Monocyte (primary cell): ENCODE measurements around a stretch of chr2.

GRCh38 chr2:237126465-237127386, 41.0 kb downstream of the COPS8 start:
- PRO-cap, 2 experiments, result no peak in any of the 2 experiments

GRCh38 chr2:237254496-237255021, 159.4 kb downstream of the COL6A3 start:
- PRO-cap, 2 experiments, result no peak in any of the 2 experiments

- PRO-cap, 2 experiments, result no peak in any of the 2 experiments
Observed at GRCh38 chr2:237267851-237268598, 145.9 kb downstream of the COL6A3 start.

- PRO-cap, 2 experiments, result no peak in any of the 2 experiments
Observed at GRCh38 chr2:237280070-237280671, 133.8 kb downstream of the COL6A3 start.

- PRO-cap, 2 experiments, result no peak in any of the 2 experiments
Observed at GRCh38 chr2:237290325-237290838, 123.6 kb downstream of the COL6A3 start.

- PRO-cap, 2 experiments, result no peak in any of the 2 experiments
Observed at GRCh38 chr2:237296350-237296549, 117.7 kb downstream of the COL6A3 start.

- PRO-cap, 2 experiments, result no peak in any of the 2 experiments
Observed at GRCh38 chr2:237297472-237297949, 116.5 kb downstream of the COL6A3 start.

DNA sequence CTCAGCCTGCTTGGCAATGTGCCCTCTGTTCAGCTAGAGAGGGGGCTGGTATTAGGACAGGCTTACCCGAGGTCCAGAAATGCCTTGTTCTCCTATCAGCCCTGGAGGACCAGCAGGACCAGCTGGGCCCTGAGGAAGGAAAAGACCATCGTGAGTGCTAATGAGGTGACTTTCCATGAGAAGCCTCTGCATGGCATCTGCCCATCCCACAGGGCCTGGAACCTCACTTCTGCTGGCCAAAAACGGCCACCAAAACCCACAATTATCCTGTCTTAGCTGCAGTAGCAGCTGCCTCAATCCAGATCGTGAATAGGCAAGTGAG, 61.5 kb downstream of the COL6A3 start:
- PRO-cap, 2 experiments, result no peak in any of the 2 experiments

DNA sequence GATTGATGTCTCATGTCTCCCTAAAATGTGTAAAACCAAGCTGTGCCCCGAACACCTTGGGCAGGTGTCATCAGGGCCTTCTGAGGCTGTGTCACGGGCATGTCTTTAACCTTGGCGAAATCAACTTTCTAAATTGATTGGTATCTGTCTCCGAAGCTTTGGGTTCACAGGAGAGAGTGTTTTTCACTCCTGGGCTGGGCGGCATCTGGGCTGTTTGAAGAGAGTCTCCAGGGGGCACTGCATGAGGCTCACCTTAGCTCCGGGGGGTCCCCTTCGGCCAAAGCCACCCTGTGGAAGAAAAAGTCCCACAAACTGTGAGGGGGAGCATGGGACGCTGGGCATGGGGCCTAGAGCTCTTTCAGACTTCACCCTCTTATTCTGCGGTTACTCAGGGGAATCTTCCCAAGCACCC, 59.3 kb downstream of the COL6A3 start:
- PRO-cap, 2 experiments, result no peak in any of the 2 experiments

GRCh38 chr2:237434722-237435408, 20.9 kb upstream of the COL6A3 start:
- PRO-cap, 2 experiments, result no peak in any of the 2 experiments

DNA sequence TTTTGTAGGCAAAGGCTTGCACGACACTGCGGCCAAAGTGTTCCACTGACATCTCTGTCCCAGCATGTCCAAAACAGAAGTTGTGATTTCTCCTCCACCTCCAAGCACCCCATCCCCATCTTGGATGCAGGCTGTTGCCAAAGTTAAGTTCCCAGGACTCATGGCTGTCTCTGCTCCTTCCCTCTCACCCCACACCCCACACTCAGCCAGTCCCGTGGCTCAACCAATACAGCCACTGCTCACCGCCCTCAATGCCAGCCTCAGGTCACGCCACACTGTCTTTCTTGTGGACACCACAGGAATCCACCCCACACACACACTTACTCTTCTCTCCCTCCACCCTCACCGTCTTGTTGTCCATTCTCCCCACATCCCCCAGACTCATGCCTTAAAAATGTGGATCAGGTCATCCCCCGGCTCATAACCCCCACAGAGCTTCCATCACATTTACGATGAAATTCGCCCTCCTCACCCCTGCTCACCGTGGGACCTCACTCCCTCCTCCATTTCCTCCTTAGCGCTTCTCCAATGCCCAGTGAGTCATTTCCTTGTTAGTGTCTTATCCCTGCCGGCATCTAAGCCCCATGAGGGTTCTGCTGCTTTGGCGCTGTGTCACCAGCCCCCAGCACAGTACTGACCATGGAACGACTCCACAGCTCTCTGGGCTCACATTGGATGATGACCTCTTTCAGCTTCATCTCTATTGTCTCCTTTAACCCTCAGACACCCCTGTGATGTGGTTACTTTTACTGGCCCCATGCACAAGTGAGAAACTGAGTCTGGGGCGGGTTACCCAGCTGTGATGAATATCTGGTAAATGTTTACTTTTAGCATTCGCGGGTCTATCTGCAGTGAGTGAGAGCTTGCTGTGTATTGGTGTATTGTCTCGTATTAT, 13.8 kb downstream of the MLPH start:
- PRO-cap, 2 experiments, result no peak in any of the 2 experiments

DNA sequence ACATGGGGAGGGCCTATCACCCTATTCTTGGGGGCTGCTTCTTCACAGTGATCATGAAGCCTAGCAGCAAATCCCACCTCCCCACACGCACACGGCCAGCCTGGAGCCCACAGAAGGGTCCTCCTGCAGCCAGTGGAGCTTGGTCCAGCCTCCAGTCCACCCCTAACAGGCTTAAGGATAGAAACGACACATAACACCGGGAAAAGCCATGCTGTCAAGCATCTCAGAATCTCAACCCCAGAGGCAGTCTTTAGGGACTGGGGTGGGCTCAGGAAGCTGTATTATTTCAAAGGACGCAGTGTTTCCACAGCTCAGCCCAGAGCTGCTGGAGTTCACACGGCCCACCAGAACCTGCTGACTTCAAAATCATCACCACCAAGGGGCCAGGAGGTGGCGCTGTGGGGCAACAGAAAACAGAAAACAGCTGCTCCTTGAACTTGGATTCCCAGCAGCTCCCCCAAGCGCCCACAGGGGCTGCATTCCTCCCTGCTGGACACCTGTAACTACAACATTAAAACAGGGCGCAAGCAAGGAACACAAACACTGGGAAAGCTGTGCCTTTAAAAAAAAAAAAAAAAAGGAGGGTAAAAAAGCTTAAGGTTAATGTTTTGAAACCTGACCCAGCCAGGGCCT, 25.6 kb downstream of the MLPH start:
- PRO-cap, 2 experiments, result no peak in any of the 2 experiments

DNA sequence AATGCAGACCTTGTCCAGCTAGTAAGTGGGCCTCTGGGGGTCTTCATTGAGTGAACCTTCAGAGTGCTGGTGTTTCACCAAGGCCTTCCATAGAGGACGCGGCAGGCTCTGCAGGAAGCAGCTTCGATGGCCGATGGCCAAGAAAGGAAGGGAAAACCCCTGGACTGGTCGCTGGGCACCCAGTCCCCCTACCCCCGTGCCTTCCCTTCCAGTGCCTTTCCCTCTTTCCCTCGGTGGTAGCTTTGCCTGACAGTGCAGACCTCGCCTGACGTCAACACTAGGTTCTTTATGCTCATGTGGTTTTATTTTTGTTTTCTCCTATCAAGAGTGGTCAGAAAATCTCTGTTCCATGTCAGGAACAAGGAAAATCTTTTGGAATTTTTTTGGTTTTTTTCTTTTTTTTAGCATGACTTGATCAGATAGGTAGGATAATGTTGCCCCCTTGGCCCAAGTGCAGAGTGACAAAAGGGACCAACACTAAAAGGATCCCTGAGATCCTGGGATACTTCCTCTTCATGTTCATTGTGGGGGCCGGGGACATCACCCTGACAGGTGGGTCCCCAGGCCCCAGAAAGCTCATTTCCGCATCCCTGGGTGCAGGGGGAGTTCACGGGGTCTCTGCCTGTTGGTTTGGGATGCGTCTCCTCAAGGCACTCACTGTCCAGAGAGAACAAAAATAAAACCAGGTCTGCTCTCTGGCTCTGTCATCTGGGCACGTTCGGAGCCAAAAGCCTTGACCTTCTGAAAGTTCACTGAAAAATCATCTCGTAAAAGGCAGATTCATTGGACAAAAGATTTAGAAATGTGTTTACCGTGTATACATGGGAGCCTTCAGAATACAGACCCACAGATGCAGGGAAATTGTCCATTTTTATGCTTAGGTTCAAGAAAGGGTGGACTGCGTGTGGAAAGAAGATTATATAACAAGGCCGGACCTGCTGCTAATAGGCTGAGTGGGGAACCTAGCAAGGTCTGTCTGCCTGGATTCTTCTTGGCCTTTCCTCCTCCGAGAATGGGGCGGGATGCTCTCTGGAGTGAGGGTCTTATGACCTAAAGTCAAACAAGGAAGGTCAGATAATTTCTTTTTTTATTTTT, 26.5 kb downstream of the MLPH start:
- PRO-cap, 2 experiments, result no peak in any of the 2 experiments

DNA sequence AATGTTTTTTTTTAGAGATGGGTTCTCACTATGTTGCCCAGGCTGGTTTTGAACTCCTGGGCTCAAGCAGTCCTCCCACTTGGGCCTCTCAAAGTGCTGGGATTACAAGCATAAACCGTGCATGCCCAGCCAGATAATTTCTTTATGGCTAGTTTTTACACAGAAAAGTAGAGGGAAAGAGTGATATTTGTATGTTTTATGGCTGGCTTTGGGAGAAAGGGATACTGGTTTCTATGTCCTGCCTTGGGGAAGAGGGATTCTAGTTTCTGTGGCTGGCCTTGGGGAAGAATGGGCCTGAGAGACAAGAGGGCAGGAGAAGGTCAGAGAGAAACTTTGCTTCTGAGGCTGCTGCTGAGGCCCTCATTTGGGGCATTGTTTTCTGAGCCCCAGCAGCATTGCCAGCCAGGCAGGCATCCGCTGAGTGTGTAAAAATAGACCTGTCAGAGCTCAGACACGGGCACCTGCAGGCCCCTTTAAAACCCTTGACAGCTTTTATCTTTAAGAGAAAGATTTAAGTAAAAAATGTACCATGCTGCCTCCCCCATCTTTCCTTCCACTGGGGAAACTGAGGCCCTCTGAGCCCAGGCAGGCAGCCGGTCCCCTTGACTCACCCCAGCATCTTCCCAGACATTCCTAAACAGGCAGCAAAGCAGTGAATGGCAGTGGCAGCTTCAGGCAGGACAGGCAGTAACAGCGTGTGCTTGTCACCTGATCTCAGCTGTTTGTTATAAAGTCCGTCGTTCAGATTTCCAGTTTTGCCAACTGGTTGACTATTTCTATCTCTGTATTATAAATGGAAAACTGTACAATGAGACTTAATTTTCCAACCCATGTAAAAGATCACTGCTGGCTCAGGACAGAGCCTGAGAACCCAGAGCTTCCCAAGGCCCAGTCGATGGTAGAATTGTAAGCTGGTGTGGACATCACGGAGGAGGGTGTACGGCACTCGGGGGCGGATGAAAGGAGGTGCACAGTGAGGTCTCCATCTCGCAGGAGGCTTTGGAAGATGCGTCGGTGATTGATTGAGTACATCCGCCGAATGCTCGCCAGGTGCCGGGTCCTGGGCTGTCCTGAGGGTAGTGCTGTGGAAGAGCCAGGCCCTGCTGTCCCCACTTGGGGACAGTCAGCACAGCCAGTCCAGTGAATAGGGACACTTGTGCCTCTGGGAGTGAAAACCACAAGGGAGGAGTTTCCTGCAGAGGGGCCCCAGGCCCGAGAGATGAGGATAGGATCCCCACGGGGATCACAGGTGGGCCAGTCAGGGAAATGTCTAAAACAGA, 27.7 kb downstream of the MLPH start:
- PRO-cap, 2 experiments, result no peak in any of the 2 experiments

DNA sequence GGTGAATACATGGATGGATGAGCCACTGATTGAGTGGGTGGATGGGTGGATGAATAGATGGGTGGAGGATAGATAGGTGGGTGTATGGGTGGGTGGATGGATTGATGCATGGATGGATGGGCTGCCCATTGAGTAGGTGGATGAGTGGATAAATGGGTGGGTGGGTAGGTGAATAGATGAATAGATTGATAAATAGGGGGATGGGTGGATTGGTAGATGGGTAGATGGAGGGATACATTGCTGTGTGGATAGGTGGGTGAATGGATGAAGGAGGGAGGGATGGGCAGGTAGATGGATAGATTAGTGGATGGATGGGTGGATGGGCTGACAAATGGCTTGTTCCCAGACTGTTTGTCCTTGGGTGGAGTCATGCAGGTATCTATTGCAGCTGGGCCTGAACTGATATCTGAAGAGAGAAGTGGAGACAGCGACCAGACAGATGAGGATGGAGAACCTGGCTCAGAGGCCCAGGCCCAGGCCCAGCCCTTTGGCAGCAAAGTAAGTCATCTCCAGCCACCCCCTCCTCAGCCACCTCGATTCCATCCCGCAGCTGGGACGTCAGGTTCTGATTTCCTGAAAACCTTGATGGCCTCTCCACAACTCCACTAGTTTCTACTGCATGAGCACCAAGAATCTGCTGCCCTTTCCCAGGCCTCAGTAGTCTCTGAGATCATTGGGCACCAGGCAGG, 31.2 kb downstream of the MLPH start:
- PRO-cap, 2 experiments, result no peak in any of the 2 experiments

DNA sequence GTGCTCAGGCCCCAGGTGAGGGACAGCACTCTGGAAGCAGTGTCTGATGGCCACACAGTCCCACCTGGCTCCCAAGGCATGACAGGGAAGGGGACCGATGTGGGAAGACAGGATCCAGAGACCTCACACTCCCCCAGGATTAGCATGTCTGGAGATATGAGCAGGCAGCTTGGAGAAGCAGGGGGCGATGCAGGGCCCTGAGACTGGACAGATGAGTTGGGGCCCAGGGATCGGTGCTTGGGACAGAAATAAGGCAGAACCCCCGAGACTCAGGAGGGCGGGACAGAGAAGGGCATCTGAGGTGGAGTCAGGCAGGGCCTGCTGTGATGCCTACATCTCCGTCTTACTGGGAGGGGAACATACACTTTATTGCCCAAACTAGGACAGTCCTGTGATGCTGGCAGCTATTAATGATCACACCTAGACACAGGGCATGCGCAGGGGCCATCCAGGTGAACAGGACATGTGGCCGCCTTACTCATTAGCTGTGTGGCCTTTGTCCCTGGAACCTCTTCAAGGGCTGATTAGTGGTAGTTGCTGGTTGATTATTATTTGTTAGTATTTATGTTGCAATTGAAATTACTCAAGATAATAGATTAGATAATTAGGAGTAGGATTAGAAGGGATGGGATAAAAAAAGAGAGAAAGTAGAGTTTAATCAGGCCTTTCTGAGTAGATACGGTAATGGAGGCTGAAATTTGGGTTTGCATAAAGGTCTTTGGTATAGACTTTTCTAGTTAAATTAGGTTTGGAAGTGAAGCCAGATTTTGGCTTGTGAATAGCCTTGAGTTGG, 33.2 kb downstream of the MLPH start:
- PRO-cap, 2 experiments, result no peak in any of the 2 experiments

DNA sequence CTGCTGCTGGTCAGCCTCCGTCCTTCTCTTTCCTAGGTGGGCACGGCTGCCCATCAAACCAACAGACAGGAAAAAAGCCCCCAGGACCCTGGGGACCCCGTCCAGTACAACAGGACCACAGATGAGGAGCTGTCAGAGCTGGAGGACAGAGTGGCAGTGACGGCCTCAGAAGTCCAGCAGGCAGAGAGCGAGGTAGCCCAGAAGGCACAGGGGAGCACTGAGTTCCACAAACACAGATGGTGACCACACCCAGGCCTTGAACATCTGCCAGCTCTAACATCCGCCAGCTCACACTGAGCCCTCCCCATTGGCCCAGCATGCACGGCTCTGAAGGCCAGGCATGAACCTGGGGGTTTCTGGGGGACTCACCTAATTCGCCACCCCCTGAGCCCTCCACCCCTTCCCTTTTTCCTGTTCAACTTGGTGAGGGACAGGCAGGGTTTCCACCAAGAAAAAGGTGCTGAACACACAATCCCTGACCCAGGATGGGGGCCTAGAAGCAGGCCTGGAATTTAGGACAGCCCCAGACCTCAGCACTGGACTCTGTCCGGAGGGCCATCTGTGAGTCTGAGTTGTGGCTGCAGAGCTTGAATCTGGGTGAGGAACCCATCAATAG, 25.5 kb upstream of the PRLH start:
- PRO-cap, 2 experiments, result no peak in any of the 2 experiments

- PRO-cap, 2 experiments, result no peak in any of the 2 experiments
Observed at GRCh38 chr2:237546384-237546935, 19.9 kb upstream of the PRLH start.

- PRO-cap, 2 experiments, result no peak in any of the 2 experiments
Observed at GRCh38 chr2:237594418-237595605, 4.3 kb upstream of the RAB17 start.

DNA sequence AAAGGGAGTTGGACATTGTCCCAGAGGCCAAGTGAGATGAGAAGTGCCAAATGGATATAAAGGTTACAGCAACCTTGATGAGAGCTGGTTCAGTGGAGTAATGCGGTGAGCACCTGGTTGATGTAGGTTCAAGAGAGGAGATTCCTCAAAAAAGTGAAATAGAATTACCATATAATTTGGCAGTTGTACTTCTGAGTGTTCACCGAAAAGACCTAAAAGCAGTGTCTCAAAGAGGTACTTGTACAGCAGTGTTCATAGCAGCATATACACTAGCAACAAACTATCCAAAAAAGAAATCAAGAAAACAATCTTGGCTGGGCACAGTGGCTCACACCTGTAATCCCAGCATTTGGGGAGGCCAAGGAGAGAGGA, 25.0 kb downstream of the LRRFIP1 start:
- PRO-cap, 2 experiments, result no peak in any of the 2 experiments